Measurements from ENCODE around the genes ABCC2, SEC31B and PAX2.

DNA sequence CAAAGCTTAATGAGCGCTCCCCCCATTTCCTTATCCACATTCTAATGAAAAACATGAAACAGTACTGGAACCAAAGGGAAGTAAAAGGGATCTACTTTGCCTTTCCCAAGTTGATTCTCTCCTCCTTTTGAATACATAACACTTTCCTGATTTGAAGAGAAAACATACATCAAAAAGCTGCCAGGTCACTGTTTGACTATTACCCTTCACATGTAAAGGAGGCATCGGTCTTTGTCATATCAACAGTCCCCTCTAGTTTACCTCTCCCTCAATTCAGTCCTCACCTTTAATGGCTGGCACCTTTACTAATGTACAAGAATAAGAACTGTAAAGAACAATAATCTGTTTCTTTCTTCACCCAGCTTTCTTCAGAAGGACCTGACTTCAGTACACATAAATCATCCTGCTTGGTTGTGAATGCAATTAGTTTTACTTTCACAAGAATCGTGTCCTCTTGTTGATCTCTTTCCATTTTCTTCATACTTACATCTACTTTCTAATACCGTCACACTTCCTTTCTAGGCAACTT, 1.4 kb downstream of the SLC25A28 start:
- RRBS, result no CpG with 5 or more reads among the region's 4 CpGs

DNA sequence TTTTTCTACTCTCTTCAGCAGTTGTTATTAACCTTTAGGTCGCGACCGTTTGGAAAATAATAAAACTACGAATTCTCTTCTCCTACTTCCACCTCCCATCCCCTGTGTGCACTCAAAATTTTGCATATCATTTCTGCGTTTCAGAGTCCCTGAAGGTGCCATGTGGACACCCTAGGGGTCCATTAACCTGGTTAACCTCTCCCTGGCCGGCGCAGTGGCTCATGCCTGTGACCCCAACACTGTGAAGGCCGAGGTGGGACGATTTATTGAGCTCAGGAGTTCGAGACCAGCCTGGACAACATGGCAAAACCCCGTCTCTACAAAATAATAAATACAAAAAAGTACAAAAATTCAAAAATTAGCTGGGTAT, 1.6 kb upstream of the SLC25A28 start:
- RRBS, result no CpG with 5 or more reads among the region's 11 CpGs

- RRBS, result no CpG with 5 or more reads among the region's 4 CpGs
These were observed 3.3 kb upstream of the ABCC2 start for GRCh38 chr10:99779048-99779708.

GRCh38 chr10:99782385-99782856, at the start of gene ABCC2:
TSS of gene ABCC2 (plus strand) at chr10:99782640.
- RRBS, result no CpG with 5 or more reads among the region's 5 CpGs

- RRBS, result no CpG with 5 or more reads among the region's 9 CpGs
These were observed 14.5 kb downstream of the ABCC2 start for GRCh38 chr10:99796785-99797446.

GRCh38 chr10:99844437-99845020, 62.1 kb downstream of the ABCC2 start:
- RRBS, result no CpG with 5 or more reads among the region's 6 CpGs

DNA sequence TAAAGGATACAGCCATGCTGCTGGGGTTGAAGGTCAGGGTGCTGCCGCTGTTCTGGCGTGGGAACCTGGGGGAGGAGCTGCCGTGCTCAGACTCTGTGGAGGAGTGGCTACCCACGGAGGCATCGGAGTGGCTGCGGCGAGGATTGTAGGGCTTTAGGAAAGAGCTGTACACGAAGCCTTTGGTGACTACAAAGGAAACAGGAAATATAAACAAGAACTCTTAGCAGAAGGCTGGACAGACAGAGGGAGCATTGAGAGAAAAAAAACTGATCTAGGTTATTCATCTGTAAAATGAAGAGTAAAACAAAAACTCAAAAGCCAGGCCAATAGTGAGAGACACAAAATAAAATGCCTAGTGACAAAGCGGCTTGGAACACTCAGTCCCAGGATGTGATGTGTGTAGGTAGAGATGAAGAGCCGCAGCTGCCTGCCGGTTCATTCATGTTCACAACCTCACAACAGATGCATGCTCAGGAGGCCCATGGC, 97.8 kb downstream of the ABCC2 start:
- RRBS, result 100% methylated on average over 1 of the region's 11 CpGs

GRCh38 chr10:99920823-99921288, 88.9 kb downstream of the DNMBP start:
- RRBS, result no CpG with 5 or more reads among the region's 5 CpGs

- RRBS, result 100% methylated on average over 2 of the region's 11 CpGs
These were observed 52.8 kb downstream of the DNMBP start for GRCh38 chr10:99956923-99957308.

- RRBS, result 88% methylated on average over 11 of the region's 49 CpGs
These were observed 33.3 kb upstream of the CPN1 start for GRCh38 chr10:100114861-100115399.

DNA sequence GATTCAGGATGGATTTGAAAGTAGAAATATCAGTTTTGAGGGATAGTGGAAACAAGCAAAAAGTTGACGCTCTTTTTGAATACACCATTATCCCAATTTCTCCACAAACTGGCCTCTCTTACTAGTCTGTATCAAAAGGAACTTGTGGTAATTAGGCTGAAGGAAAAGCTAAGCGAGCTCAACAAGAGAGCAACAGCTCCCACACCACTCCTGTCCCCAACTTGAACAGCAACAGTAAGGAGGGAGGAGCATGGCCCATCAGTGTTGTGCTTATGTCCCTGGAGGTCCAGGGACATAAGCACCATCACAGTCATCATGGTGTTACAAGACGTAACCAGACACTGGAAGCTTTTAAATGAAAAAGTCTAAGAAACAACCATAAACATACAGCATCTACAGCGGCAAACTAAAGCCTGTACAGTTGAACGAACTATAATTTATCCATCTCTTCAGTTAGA, 1.0 kb downstream of the ERLIN1 start:
- RRBS, result no CpG with 5 or more reads among the region's 5 CpGs

DNA sequence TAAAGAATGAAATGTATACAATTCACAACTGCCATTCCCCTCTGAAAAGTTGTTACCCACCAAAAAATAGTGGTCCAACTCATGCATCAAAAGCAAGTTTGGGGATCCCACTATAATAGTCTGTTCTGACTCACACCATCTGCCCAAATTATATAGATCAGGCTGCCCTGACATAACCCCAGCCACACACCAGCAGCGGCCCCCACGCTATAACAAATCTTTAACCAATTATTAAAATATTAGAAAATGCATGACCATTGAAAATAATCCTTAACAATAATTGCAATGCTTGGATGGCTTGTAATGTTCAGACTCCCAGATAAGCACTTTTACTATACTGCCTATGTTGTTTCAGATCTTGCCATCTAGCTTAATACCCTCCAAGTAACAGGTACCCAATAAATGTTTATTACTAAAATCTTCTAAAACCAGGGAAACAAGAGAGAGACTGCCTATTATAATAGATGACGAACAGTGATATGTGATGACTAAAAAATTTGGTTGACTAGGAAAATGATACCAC, 1.8 kb upstream of the ERLIN1 start:
- RRBS, result no CpG with 5 or more reads among the region's 3 CpGs

DNA sequence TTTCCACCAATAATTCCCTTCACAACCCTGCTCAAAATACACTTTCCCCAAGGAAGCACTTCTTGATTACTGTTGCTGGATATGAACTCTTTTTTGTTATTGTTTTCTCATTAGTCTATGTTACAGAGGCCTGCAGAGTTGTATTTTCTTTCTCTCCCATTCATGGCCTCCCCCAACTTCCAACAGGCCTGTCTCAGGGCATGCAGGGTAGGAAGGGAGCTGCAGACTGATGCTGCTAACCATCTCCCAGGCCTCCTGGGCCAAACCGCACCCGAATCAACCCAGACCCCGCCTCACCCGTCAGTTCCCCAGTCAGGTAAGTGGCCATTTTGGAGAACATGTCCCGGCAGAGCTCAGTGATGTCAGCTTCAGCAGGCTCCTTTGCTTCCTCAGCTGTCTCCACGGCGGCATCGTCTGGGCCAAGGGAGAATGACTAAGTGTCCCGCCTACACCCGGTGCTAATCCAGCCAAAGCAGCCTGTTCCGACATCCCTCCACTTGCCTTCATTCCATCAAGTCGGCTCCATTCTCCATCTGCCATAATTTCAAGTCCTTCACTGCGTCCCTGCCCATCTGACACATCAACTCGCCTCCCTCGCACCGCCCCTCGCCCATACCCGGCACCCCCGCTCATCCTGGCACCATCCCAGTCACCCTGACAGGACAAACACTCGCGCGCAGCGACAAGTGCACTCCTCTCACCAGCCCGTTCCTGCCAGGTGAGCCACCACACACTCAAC, 511 bp downstream of the BLOC1S2 start:
- RRBS, result no CpG with 5 or more reads among the region's 24 CpGs

DNA sequence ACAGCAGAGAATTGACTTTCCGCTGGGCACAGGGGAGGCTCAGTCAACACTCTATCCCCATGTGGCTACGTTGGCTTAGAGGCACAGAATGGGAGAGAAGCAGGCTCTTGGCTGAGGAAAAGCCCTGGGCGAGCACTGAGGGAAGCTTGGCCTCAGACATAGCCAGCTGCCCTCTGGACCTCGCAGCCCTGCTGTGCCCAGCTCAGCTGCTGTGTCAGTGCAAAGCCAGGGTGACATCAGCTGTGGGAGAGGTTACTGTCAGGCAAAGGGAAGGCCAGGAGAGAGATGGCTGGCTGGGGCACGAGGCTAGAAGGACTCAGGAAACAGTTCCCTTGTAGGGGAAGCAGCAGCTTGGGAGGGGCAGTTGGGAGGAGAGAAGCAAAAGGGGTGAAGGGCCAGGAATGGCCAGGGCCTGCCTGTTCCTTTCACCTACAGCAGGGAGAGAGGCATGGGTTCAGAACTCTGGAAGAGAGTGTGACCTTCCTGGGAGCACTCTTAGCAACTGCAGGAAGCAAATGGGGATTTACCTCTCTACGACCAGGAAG, 5.9 kb upstream of the SCD start:
- RRBS, result no CpG with 5 or more reads among the region's 6 CpGs

GRCh38 chr10:100350783-100351505, 3.9 kb downstream of the SCD start:
- RRBS, result no CpG with 5 or more reads among the region's 6 CpGs

GRCh38 chr10:100363016-100364185, 16.4 kb downstream of the SCD start:
- RRBS, result no CpG with 5 or more reads among the region's 6 CpGs

GRCh38 chr10:100518873-100520311, at the start of gene SEC31B:
TSS of gene SEC31B (minus strand) at chr10:100519861.
- RRBS, result 92% methylated on average over 27 of the region's 84 CpGs

DNA sequence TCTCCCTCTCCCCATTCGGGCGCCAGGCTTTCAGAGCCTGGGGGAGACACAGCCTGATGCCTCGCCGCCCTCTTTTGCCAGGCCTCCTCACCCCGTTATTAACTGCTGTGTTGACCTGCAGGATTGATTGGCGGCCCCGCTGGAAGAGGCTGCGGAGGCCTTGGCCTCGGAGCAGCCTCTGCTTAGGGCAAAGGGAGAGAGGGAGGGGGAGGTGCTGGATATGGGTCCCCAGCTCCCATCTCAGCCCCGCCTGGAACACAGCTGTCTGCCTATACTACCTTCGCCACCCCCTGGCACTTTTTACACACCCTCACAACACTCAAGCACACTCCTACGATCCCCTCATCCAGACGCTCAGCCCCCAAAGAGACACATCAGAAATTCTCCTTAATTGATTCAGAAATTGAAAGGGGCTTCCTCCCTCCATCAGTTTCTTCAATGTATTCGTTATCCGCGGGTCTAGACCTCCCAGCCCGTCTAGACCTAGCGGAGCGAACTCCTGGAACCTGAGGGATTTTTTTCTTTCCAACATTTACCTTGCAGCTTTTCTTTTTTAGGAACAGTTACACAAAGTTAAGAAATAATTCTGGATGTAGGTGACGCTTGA, 7.1 kb upstream of the PAX2 start:
- RRBS, result no CpG with 5 or more reads among the region's 20 CpGs

DNA sequence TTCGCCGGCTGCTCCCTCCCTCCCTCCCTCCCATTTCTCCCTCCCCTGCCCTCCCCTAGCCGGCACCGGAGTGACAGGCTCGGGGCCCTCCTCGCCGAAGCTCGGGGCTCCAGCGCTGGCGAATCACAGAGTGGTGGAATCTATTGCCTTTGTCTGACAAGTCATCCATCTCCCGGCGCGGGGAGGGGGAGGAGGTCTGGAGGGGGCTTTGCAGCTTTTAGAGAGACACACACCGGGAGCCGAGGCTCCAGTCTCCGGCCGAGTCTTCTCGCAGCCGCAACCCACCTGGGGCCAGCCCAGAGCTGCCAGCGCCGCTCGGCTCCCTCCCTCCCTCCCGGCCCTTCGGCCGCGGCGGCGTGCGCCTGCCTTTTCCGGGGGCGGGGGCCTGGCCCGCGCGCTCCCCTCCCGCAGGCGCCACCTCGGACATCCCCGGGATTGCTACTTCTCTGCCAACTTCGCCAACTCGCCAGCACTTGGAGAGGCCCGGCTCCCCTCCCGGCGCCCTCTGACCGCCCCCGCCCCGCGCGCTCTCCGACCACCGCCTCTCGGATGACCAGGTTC, at the start of gene PAX2:
Gene PAX2 (plus strand): TSS at position 250 of the 561 bp plus-strand sequence.
- RRBS, result 9% methylated on average over 35 of the region's 51 CpGs

DNA sequence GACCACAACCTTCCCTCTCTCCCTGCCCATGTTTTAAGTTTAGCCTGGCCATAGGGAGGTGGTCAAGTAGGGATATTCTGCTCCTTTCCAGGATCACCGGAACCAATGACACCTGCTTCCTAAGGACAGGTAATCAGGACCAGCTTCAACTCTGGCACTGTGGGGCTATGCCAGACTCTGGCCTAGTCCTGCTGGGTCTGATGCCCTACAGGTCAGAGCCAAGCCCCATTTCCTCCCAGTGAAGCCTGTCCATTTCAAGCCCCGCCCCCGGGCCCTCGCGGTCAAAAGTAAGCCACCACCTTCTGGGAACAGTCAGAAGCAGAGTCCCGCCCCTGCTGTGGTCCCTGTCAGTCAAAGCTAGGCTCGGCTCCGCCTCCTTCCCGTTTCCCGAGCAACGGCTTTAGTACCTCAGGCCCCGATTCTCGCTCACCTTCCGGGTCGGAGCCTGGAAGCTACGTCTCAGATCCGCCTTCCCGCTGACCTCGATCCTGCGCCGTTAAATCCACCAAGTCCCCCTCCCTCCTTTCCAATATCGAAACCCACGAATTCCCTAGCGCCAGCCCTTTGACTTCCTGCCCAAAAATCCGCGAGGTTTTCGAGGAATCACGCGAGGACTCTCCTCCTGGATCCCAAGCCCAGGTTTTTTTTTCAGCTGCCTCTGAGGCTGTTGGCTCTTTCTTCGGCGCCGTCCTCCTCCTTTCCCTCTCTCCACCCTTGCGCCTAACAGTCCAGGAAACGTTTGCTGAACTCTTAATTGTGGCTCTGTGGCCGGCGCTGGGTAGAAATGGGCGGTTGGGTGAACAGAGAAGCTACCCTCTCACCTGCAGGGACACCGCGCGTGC, 11.7 kb downstream of the SFXN3 start:
- RRBS, result no CpG with 5 or more reads among the region's 40 CpGs